ENCODE data around the genes MAGEB10, NR0B1, MAGEB16, XK and CYBB.

DNA sequence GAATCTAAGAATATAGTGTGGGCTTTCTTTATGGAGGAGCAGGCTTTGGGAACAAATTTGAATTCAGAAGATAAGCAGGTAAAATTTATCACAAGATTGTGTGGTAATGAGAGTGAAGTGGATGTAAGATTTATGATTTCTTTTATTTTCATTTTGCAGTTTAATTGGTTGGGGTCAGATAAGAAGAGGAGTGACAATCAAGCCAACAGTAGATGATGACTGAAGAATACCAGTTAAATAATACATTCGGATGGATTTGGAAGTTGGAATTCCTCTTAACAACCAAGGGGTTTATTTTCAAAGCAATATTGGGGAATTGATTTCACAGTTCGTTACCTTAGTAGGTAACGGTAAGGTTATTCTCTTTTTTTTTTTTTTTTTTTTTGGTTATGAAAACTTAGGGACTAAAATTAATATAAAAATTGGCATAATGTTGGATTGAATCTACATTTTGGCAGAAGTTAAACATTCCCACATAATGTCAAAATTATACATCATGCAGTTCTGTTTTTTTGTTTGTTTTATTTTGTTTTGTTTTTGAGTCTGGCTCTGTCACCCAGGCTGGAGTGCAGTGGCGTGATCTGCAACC is 21.9 kb downstream of the EIF2S3 start:
- RRBS: no CpG with 5 or more reads among the region's 4 CpGs

GRCh38 chrX:24179214-24179845 is 29.8 kb downstream of the ZFX start:
- RRBS: no CpG with 5 or more reads among the region's 7 CpGs

DNA sequence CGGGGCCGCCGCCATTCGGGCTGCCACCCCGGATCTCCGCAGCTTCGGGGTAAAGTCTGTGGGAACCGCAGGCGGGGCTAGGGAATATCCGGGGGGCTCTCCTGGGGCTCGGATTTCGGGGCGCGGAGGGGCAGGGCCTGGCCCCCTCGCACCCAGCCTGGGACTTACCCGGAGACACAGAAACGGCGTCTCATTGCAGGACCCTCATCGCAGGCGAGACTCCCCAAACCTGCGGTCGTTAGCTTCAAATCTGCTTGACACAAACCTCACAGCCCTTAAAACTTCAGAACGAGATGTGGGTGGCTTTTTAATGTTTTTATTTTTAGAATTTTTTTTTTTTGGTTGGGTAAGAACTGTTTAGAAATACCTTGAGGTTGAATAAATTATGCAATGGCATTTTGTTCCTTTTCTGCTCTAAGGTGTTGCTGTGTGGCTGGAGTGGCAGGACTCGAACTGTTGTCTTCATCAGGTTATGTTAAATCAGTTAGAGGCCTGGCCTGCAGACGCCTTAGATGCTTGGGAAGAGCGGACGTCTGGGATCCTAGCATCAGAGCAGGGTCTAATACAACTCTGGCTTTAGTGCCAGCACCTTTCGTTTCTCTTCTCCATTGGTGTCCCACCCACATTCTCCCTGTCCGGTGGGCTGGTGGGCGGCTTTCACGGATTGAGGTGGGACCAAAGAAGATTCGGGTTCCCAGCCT is 657 bp downstream of the PDK3 start:
- RRBS: 32% methylated on average over 13 of the region's 32 CpGs

DNA sequence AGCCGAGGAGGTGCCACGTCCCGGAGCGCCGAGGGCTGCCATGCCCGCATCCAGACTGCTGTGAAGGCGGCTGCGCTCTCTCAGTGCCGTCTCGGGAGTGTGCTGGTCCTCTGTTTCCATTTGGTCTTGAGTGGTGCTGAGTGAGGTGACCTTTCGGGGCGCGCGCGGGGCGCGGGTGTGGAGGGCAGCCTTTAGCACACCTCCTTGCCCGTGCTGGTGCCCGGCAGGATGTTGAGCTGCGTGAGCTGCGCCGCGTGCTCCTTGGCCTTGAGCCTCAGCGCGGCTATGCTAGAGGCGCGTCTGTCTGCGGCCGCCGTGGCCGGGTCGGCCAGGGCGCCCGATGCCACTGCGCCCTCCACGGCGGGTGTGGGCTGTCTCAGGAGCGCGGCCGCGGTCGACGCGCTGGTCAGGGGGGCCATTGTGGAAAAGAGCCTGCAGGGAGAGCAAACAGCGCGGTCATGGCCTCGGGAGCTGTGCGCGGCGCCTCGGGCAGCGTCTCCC is 11.2 kb downstream of the ARX start:
- RRBS: 10% methylated on average over 11 of the region's 52 CpGs

DNA sequence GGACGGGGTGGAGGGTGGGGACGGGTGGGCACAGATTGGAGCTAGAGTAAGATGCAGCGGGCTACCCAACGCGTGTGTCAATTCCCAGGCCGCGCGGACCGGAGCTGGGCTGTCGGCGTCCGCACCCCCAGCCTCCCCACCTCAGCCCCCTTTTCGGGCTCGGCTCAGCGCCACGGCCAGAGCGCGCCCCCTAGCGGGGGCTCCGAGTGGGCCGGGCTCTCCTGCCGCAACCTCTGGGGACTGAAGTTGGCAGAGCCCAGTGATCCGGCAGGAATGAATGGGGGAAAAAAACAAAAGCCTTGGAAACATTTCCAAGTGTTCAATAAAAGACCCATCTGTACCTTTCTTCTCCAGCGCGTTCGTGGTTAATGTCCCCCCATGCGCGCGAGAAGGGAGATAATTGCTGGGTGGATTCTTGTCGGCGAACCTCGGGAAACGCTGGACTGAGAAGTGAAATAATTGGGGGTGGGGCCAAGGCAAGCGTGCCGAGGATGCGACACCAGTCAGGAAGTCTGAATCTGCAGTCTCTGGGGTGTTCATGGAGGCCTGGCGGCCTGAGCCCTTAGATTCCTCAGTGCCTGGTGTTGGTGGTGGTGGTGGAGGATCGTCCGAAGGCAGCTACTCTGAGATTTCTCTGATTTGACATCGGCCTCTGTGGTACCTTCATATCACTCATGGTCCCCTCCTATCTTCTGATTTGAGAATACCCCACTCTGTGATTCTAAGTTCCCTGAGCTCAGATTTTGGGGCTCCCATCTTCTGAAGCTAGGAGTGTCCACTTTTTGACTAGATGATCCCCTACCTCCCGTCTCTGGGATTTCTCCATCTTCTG is 5.3 kb upstream of the ARX start:
- RRBS: 16% methylated on average over 18 of the region's 41 CpGs

- RRBS: no CpG with 5 or more reads among the region's 25 CpGs
Measured at GRCh38 chrX:27807662-27808248, at the start of gene MAGEB10. MAGEB10 (plus strand) TSS chrX:27807990.

- RRBS: no CpG with 5 or more reads among the region's 28 CpGs
Measured at GRCh38 chrX:28206647-28207153, 225.5 kb upstream of the DCAF8L1 start.

DNA sequence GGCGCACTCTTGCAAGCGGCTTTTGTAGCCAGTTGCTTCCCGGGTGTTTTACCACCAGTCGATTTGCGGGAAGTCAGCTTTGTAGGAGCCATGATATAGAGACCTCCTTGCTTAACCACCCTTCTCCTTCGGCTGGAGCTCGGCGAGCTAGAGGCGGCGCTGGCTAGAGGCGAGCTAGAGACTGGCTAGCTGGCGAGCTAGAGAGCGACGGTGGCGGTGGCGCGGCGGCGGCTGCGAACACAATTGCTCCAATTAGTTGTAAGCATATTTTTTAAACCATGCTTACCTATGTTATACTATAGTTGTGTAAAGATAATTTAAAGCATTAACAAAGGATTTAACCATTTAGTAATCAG is 72.1 kb downstream of the IL1RAPL1 start:
- RRBS: no CpG with 5 or more reads among the region's 20 CpGs

DNA sequence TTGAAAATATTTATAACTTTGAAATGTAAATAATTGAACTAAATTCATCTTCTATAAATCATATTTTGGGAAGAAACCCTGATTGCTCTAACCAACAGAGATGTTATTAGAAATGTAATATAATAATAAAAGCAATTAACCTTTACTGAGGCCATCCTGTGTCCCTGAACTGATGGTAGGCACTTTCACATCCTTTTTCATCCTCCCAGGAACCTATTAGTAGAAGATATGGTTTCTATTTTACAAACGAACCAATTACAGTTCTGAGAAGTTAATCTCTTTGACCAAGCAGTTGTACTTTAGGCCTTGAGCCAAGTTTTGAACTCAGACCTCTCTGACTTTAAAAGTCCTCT is 789.3 kb upstream of the MAGEB2 start:
- RRBS: no CpG with 5 or more reads among the region's 1 CpG

DNA sequence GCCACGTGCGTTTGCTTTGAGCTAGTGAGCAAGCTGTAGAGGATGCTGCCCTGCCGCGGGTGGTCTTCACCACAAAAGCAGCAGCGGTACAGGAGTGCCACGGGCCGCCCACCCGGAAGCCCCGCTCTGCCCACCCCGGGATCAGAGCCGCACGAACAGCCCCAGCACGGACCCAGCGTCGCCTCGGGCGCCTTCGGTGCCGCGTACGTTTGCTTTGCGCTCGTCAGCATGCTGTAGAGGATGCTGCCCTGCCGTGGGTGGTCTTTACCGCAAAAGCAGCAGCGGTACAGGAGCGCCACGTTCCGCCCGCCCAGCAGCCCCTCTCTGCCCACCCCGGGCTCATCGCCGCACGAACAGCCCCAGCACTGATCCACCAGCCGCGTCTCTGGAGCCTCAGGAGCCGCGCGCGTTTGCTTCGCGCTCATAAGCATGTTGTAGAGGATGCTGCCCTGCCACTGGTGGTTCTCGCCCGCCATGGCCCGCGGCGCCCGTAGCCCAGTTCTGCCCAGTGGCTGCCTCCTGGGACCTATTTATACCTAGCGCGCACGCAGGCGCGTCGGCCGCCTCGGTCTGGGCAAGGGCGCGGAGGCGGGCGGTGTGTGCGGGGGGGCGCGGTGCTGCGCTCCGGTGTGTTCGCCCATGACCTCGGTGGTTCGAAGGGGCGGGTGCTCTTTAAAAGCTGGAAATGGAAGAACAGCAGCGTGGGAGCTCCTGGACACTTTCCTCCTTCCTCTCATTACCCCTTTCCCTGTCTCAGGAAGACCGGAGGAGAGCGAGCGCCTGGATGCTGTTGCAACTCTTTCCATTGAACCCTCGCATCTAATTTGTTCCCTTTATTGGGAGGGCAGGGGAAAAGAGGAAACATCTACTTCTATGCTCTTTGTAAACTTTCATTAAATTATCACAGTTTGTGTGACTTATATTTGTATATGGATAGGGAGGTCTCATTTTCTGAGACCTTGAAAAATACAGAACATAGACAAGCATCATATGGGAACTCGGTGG is at the start of gene NR0B1:
Gene NR0B1, minus strand, starts transcription at position 503 of the 1,005 bp plus-strand sequence.
- RRBS: 23% methylated on average over 6 of the region's 75 CpGs

- RRBS: no CpG with 5 or more reads among the region's 2 CpGs
Measured at GRCh38 chrX:30576179-30576378, 1.5 kb downstream of the TASL start.

DNA sequence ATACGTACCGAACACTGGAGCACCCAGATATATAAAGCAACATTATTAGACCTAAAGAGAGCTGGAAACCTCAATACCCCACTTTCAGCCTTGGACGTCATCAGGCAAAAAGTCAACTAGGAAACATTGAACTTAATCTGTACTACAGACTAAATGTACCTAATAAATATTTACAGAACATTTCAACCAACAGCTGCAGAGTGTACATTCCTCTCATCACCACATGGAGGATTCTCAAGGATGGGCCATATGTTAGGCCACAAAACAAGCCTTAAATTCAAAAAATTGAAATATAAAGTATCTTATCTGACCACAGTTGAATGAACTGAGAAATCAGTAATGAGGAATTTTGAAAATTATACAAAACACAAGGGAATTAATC is 357.3 kb downstream of the DMD start:
- RRBS: no CpG with 5 or more reads among the region's 3 CpGs

- RRBS: no CpG with 5 or more reads among the region's 5 CpGs
Measured at GRCh38 chrX:33183239-33183714, 28.1 kb downstream of the DMD start.

- RRBS: no CpG with 5 or more reads among the region's 23 CpGs
Measured at GRCh38 chrX:33726629-33727188, 405.4 kb downstream of the FAM47A start.

DNA sequence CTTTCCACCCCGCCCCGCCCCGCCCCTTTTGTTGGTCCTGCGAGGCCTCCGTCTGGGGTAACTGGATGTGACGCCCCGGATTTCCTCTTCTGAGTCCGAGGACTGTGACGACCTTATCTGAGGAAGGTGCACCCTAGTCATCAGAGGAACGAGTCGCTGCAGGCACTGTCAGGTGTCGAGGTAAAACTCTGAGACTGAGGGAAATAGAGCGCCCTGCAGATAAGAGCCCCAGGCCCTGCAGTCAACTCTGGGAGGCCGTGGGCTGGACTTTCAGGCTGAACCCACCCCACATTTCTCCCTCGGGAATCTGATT is at the start of gene MAGEB16:
Gene MAGEB16, plus strand, starts transcription at position 104 of the 313 bp plus-strand sequence.
- RRBS: no CpG with 5 or more reads among the region's 15 CpGs

- RRBS: no CpG with 5 or more reads among the region's 10 CpGs
Measured at GRCh38 chrX:36961568-36962004, 46.6 kb upstream of the FAM47C start.

DNA sequence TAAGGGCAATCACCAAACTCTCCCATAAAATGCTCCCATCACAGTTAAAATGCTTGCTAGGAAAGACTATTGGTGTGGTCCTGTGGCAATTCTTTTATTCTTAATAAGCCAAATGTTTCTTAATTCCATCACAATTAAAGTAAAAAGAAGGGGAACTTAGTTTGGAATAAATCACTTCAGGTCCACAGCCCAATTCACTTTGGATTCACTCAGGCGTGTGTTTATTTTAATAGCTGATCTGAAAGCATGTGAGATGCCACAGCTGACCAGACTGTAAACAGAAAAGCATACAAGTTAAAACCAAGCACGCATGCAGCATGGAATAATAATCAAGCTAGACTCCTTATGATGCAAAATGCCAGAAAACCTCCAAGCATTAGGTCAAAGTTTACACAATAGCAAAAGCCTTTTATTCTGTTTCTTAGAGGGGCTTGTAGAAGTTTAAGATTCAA is 1.0 kb upstream of the PRRG1 start:
- RRBS: no CpG with 5 or more reads among the region's 2 CpGs

GRCh38 chrX:37685307-37686605 is at the start of gene XK:
XK (plus strand) TSS chrX:37685791.
- RRBS: 31% methylated on average over 27 of the region's 105 CpGs

GRCh38 chrX:37779748-37780282 is at the start of gene CYBB:
CYBB (plus strand) TSS chrX:37780059.
- RRBS: no CpG with 5 or more reads among the region's 2 CpGs

- RRBS: no CpG with 5 or more reads among the region's 5 CpGs
Measured at GRCh38 chrX:38054080-38054442, 47.7 kb downstream of the SYTL5 start.

Measured in zone of skin (tissue), 1 donor.